Brain (tissue), 1 donor: ENCODE measurements around a stretch of chr15.

- RRBS = no CpG with 5 or more reads among the region's 14 CpGs
Observed at GRCh38 chr15:101530005-101530688, 40.6 kb upstream of the PCSK6 start.

DNA sequence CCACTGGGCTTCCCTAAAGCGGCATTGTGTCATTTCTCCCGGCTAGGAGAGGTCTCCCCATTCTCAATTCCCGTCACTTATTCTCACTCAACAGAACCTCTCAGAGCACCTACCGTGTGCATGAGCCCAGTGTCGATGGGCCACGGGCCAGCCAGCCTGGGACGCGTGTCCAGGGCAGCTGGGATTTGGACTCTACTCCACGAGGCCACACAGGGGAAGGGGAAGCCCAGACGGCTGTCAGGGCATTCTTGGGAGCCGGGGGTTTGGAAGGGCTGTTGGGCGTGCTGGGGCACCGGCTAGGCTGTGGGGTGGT lies 41.6 kb upstream of the PCSK6 start:
- RRBS = 95% methylated on average over 3 of the region's 13 CpGs

DNA sequence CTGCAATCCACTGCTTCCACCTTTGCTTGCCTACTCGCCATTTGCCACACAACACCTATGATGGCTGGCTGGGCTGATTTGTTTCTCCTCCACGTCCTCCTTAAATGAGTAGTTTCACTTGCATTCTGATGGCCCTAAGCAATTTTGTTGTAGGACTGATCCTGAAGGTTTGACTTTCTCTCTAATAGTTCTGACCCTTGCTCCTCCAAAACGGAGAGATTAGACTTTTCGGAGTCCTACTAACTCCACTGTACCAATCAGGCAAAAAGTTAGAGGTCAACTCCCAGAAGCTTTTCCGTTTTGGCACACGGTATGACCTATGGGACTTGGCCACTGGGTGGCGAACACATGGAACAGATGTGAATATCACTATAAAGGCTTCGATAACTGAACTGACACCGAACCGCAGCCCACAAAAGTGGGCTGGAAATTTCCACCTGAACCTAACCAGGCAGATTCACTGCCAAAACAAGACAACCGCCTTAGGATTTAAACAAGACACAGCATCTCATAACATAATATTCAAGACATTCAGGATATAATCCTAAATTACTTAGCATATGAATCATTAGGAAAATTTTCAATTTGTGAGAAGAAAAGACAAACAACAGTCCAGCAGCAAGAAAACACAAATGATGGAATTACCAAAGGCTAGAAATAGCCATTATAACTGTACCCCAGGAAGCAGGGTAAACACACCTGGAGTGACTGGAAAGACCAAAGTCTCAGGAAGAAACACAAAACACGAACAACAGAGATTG lies 12.2 kb upstream of the TM2D3 start:
- RRBS = no CpG with 5 or more reads among the region's 12 CpGs

- RRBS = no CpG with 5 or more reads among the region's 11 CpGs
Observed at GRCh38 chr15:101955710-101956338, 143.8 kb downstream of the OR4F15 start.